HT-29 (cell line): ENCODE measurements around a stretch of chr17.

DNA sequence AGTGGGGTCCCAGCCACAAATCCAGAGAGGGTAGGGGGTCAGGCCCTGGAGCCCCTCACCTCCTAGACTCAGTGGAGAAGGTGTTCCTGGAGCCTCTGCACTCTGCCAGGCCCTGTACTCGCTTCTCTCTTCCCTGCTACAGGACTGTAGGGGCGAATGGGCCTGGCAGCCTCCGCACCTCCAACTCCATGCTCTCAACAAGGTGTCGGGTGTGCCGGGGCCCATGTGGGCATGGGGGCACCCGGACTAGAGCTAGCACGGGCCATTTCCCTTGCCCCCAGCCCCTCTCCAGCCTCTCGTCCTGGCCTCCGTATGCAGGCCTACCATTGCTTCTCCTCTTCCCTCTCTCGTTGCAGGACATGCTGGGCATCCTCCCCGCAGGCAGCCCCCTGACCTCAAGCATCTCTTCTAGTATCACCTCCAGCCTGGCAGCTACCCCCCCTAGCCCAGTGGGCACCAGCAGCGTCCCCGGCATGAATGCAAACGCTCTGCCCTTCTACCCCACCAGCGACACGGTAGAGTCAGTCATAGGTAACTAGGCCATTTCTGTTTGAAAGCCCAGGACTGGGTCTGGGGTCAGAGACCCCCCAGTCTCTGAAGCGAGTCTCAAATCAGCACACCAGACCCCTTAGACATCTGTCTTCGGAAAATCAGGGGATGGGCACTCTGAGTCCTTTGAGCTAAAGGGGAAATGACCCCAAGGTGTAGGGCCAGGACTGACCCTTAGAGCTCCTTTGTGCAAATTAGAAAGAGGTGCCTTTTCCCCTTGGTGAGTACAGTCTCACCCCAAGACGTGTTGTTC is 25.7 kb downstream of the UNC13D start:
- RAMPAGE, long total RNA = no peak

DNA sequence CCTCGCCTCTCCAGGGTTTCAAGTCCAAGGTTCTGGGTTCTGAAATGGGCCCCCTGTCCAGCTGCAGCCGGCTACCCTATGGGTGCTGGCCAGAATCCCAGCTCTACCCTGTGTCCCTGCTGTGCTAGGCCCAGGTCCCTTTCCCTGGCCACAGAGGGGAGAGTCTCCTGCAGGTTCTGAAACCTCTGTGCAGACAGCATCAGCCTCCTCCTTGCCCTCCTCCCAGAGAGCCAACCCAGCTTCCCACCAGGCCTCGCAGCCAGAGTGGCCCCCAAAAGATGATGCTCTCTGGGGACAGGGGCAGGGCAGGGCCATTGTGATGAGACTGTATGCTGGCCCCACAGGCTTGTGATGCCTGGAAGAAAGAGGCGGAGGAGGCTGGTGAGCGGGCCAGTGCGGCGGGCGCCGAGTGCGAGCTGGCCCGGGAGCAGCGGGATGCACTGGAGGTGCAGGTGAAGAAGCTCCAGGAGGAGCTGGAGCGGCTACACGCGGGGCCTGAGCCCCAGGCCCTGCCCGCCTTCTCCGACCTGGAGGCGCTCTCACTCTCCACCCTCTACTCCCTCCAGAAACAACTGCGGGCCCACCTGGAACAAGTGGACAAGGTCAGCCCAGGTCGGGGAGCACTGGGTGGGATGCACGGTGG is 21.2 kb downstream of the UNC13D start:
- RAMPAGE, long total RNA = no peak

GRCh38 chr17:75873524-75874033 is 4.8 kb downstream of the TRIM47 start:
- RAMPAGE, long total RNA = no peak

DNA sequence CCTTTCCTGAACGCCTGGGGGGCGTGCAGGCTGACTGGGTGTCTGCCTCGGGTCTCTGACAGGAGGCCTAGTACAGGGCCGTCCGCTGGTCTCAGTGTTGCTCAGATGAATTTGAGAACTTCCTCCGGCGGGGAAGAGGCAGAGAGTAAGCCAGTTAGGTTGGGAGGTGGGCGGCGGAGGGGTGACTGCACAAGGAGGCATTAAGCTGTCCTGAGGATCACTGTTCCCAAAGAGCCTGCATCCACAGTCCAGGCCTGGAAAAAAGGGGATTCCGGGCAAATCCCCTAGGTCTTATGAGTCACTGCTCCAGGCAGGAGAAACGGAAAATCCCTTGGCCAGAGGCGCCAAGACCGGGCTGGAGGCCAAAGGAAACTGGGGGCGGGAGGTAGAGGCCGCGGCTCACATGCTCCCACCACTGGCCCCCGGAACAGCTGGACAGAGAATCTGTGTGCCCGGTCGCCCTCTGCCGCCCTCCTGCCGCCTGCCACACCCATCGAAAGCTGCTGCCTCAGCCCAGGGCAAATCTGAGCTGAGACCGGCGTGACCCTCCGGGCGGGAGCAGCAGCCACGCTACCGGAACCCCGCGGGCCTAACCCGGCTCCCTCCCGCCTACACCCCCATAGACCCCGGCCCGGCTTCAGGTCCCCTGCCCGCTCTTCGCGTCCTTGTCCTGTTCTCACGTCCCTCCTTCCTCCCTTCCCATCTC is 1.2 kb downstream of the TRIM47 start:
- RAMPAGE, long total RNA = no peak

- RAMPAGE, long total RNA = no peak
Measured at GRCh38 chr17:75894905-75896092, 1.5 kb downstream of the TRIM65 start.

GRCh38 chr17:75975875-75976500 is 3.0 kb downstream of the ACOX1 start:
- RAMPAGE, long total RNA = no peak

- RAMPAGE, long total RNA = no peak
Measured at GRCh38 chr17:75979713-75980127, 680 bp downstream of the TEN1 start.

GRCh38 chr17:76053339-76053884 is 18.9 kb downstream of the SRP68 start:
- RAMPAGE, long total RNA = no peak

GRCh38 chr17:76179596-76180353 is 38.7 kb upstream of the FOXJ1 start:
- RAMPAGE, long total RNA = no peak

GRCh38 chr17:76222076-76222640 is 18.1 kb downstream of the RNF157 start:
- RAMPAGE, long total RNA = no peak

GRCh38 chr17:76251878-76252737 is 11.8 kb upstream of the RNF157 start:
- RAMPAGE, long total RNA = no peak

- RAMPAGE, long total RNA = no peak
Measured at GRCh38 chr17:76269867-76271112, 5.1 kb downstream of the UBALD2 start.

GRCh38 chr17:76398004-76398676 is 13.7 kb downstream of the SPHK1 start:
- RAMPAGE, long total RNA = no peak

DNA sequence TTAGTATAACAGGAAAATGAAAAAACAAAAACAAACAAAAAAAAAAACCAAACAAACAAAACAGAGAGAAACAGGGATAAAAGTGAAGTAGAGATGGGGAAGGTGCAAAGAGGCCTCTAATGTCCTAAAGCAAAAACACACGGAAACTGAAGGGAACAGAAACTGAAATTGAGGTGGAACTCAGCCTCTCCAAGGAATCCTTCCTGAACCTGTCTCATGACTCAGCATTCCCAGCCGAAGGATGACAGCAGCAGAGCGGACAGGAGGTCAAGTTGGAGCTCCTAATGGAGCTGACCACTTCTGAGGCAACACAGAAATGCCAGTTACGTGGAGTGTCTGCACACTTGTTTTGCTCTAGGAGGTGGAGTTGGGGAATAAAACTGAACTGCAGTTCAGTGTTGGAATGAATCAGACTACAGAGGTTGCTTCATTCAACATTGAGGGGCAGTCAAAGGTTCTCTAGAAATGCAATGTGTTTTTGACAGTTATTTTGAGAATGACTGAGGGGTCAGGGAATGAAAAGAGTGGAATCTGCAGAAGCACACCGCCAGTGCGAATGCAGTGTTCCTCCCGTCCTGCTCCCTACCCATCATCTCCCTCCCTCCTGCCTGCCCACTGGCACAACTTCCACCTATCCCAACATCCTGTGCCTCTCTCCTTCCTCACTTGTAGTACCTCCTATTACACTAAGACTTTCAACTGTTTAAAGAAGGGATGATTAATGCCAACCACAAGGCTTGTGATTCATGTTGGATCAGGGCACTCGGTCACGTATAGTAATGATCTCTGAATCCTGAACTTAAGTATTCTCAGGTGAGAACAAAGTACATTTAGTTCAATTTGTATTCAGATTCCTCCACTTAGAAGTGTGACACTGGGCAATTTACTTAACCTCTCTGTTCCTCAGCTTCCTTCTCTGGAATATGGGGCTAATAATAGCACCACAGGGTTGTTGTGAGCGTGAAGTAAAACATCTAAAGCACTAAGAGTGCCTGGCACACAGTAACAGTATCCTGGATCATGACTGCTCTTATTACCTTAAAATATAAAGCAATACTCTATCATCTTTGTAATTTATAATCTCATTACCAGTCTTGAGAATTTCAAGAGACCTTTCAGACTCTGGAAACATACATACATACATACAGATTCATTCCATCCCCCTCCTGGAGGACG is 6.1 kb downstream of the UBE2O start:
- RAMPAGE, long total RNA = no peak

GRCh38 chr17:76474235-76474800 is 6.9 kb downstream of the AANAT start:
- RAMPAGE, long total RNA = no peak

GRCh38 chr17:76492911-76493625 is 8.2 kb downstream of the RHBDF2 start:
- RAMPAGE, long total RNA = no peak

GRCh38 chr17:76527463-76528506 is 9.7 kb downstream of the CYGB start:
- RAMPAGE, long total RNA = no peak

GRCh38 chr17:76557318-76558060 is 17.6 kb downstream of the PRCD start:
- RAMPAGE, long total RNA = start-site peak on the plus strand at chr17:76557766-76557815, 141 and 353 reads in 2 replicates

DNA sequence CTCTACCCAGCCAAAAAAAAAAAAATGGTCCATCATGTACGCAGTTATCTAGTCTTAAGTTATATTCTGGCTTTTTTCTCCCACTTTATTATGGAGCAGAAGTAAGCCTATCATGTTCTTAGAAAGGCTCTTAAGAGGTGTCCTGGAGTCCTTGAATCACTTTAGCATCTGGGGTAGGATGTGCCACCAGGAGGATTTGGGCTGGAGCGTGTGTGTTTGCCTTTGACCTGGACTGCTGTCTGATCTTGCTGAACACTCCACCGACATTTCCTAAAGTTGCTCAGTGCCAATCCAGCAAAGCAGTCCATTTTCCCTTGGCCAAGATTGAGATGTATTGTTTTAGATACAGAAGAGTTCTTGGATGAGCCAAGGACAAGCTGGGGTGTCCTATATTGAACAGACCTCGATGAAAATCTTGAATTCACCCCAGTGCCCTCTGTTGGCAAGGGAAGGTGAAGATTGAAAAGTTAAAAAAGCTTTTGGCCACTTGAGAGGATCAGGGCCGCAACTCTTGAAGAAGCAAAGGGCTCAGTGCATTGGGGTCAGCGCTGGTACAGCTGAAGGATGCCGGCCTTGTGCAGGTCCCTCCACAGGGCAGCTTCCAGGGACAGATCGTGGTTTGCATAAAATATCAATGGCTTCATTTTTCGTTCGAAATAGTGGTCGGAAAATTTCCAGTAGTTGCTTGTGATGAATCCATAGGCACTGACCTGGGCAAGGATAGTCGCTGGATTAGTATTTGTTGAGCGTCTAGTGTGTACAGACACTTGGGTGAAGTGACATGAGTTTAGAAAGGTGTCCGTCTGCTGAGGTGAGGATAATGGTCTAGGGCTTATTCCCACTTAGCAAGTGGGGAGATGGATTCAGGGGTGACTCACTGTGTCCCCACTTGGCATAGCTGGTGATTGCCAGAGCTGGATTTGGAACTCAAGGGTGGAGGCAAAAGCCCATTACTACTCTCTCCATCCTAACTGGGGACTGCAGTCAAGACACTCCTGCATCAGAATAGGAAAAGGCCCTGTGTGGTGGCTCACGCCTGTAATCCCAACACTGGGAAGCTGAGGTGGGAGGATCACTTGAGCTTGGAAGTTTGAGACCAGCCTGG is 19.7 kb downstream of the ST6GALNAC2 start:
- RAMPAGE, long total RNA = no peak

DNA sequence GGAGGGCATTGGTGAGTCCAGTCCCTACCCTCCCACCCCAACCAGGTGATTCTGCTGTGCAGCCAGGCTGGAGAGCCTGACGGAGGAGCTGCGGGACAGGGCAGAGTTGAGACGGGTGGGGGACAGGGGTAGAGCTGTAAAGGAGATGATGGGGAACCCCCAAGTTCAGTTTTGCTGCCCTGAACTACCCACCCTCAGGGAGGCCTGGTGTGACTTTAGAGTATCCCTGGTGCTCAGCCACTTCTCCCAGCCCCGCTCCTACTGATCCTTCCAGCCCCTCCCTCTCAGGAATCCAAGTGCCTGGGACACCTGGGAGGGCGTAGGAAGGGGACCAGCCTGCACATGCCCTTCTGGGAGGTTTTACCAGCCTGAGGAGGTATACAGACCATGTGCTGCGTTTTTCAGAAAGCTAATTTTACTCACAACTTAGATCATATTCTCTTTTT is 4.2 kb downstream of the ST6GALNAC2 start:
- RAMPAGE, long total RNA = no peak